SK-MEL-5 (cell line): ENCODE data around the genes SLC66A2 and RBFA.

DNA sequence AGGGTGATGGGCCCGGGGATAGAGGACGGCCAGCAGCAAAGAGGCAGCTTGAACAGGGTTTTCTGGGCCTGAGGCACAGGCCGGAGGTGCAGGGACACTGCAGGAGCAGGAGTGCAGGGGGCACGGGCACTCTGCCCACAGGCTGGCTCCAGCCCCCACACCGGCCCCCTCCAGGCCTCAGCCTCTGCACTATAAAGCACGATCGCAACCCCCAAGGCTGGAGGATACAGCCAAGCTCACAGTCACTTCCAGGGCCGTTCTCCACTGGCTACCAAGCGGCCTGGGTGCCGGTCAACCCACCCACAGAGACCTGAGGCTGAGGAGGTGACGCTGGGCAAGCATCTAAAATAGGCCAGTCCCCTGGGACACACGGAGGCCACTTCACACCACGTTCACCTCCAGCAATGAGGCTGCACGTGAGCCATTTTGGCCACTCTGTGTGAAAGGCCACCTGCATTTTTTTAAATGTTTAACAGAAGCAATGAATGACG is 5.8 kb downstream of the SLC66A2 start:
RAMPAGE:
- cytosol, long total RNA, result no peak
- long total RNA, result no peak
- nucleus, long total RNA, result no peak

DNA sequence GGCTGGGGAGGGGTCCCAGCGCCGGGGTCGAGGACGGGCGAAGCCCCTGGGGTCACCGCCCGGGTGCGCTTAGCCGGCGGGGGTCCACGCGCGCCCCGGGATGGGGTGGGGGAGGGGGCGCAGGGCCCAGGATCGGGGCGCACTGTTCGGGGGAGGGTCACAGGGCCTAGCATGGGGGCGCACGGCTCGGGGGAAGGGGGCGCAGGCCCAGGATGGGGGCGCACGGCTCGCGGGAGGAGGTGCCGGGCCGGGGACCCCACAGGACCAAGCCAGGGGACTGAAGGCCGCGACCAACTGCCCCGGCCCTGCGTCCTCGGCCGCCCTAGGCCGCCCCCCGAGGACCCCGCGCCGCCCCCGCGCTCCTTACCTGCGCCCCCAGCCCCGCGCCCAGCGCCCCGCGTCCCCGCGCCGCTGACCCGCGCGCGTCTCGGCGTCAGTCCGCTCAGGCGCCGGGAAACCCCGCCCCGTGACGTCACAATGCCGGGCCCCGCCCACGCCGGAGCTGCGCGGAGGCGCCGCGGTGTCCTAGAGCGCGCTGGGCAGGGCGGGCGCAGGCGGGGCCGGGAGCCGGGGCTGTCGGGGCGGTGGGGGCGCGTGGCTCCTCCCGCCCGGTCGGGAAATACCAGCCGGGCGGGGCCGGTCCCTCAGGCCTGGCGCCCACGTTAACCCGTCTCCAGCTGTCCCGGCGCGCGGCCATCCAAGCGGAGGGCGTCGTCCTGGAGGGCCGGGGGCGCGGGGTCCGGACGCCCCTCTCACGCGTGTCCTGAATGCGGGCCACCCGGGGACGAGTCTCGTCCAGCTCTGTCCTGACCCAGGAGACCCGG is at the start of gene SLC66A2:
Gene SLC66A2 (minus strand): TSS at position 440 of the 824 bp plus-strand sequence.
RAMPAGE:
- cytosol, long total RNA, result no peak
- long total RNA, result no peak
- nucleus, long total RNA, result no peak

RAMPAGE:
- cytosol, long total RNA, result no peak
- long total RNA, result no peak
- nucleus, long total RNA, result no peak
Observed at GRCh38 chr18:79962235-79962835, 2.1 kb upstream of the HSBP1L1 start.

DNA sequence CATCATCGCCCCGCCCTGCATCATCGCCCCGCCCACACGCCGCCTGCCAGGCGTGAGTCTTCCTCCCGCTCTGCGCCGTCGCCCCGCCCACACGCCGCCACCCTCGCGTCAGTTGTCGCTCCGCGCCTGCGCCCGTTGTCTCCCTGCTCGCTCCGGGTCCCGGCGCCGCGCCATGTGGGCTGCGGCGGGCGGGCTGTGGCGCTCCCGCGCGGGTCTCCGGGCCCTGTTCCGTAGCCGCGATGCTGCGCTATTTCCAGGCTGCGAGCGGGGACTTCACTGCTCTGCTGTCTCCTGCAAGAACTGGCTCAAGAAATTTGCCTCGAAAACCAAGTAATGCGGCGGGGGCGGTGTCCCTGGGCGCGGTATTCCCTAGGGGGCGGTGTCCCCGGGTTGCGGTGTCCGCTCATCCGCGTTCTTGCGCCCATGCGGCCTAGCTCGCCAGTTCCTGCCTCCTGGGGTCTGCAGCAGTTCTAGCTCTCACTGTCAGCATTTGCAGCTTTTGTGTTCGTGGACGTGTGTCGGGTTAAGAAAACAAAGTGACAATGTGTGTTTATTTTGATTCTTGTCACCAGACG is at the start of gene RBFA:
Gene RBFA (plus strand): TSS at position 111 of the 575 bp plus-strand sequence.
RAMPAGE:
- cytosol, long total RNA, result no peak
- long total RNA, result no peak
- nucleus, long total RNA, result no peak

RAMPAGE:
- cytosol, long total RNA, result no peak
- long total RNA, result no peak
- nucleus, long total RNA, result no peak
Observed at GRCh38 chr18:80037714-80038346, 3.6 kb downstream of the RBFA start.

GRCh38 chr18:80201383-80201905 is 45.9 kb downstream of the PARD6G start:
RAMPAGE:
- cytosol, long total RNA, result no peak
- long total RNA, result no peak
- nucleus, long total RNA, result no peak